ENCODE data around the gene AIG1.

GRCh38 chr6:140388879-140389303, 1014.4 kb upstream of the CITED2 start:
- RRBS: no CpG with 5 or more reads among the region's 3 CpGs

GRCh38 chr6:140460171-140460776, 1085.8 kb upstream of the CITED2 start:
- RRBS: no CpG with 5 or more reads among the region's 3 CpGs

GRCh38 chr6:140883775-140884306, 1248.9 kb upstream of the GJE1 start:
- RRBS: no CpG with 5 or more reads among the region's 2 CpGs

DNA sequence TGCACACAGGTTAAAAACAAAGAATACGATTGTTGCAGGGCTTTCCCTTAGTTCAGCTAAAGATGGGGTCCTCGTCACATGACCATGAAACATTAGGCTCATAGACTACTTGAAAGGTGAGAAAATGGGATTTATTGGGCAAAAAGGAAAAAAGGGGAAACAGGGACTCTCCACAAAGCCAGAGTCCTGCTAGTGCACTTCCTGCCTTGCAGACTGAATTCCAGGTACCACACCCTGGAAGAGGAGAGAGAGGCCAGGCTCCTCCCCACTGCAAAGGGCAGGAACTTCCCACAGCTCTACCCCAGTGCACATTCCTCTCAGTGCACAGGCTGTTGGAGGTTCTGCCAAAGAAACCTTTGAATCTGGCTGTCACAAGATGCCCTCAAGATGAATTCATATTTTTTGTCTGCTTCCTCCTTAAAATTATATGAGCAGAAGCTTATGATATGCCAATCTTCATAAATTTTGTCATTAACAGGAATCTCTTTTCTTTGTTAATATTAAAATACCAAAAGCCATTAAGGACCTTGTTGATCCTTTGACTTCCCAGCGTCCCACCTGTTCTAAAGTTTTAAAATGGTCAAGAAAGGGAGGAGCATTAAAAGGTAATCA, 920.4 kb upstream of the GJE1 start:
- RRBS: no CpG with 5 or more reads among the region's 3 CpGs

DNA sequence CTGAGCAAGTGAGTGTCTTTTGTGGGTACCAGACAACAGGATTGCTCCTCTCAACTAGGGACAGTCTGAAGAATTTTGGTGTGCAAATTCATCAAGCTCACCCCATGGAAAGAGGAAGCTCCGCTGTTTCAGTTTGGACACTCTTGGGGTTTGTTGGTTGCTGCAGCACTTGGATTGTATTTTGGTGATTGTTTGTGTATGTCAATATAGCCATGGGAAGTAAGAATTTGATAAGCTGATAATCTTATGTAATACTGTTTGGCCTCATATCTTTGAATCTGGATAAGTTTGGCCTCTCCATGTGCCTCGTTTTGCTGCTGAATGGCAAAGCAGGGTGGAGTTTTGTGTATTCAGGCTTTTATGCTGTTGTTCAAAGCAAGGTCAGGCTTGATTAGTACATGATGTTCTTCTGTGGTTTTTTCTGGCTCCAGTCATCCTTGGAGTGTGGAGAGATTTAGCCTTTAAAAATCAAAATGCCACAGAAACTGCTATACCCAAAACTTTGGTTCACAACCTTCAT, 729.0 kb upstream of the GJE1 start:
- RRBS: no CpG with 5 or more reads among the region's 2 CpGs

DNA sequence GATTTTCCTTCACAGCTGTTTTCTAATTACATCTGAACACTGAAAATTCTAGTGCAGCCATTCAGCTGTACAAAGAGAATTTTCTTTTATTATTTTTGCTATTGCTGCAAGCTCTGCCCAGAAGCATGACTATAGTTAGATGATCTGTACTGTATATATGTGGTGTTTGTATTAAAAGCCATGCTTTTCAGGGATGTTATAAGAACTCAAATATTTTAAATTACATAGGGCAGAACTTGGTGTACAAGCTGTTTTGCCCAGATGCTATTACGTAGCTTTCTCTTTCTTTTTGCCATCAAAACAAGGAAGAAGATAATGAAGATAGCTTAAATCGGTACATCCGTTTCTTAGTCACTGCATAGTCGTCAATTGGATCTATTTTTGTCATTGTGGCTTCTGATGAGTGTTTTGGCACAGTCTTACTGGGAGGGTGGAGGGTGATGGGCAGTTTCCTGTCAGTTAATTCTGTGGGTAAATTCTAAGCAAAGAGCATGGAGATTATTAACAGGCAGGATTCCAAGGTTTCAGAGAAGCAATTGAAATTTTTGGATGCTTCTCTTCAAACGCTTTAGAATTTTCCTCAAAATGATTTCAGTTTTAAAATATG, 649.2 kb upstream of the GJE1 start:
- RRBS: no CpG with 5 or more reads among the region's 5 CpGs

DNA sequence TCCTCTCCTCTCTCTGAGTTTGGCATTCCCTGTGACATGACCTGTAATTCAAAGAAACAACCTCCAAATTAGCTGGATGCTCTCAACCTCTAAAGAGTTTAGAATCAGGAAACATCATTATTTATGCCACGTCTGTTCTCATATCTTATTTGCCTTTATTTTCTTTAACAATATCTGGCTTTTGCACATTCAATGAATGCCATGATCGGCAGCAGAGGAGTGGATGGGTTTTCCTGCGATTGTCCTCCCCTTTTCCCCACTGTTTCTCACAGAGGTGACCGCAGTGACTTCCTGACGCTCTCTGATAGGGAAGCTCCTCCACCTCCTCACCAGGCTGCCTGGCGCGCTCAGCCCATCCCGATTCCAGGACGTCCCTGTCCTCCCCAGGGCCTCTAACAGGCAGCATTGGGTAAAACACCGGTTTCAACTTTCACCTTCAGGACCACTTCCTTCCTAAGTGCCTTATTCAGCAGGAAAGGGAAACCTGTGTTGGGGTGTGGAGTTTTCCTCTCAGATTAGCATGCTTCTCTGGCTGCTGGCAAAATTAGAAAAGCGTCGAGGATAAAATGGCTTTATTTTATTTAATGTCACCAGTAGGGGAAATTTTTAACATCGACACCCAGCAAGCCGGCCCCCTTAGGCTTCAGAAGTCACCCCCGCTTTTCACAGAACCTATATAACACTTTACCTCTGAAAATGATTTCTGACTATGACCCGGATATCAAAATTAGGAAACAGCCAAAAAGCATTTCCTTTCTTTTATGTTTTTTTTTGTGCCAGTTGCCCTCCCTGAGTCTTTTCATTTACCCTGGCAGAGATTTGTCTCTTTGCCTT, 570.5 kb upstream of the GJE1 start:
- RRBS: 2% methylated on average over 3 of the region's 16 CpGs

- RRBS: no CpG with 5 or more reads among the region's 3 CpGs
These were observed 37.3 kb downstream of the VTA1 start for GRCh38 chr6:142184338-142184874.

GRCh38 chr6:142259213-142259979, 42.4 kb upstream of the ADGRG6 start:
- RRBS: no CpG with 5 or more reads among the region's 3 CpGs

DNA sequence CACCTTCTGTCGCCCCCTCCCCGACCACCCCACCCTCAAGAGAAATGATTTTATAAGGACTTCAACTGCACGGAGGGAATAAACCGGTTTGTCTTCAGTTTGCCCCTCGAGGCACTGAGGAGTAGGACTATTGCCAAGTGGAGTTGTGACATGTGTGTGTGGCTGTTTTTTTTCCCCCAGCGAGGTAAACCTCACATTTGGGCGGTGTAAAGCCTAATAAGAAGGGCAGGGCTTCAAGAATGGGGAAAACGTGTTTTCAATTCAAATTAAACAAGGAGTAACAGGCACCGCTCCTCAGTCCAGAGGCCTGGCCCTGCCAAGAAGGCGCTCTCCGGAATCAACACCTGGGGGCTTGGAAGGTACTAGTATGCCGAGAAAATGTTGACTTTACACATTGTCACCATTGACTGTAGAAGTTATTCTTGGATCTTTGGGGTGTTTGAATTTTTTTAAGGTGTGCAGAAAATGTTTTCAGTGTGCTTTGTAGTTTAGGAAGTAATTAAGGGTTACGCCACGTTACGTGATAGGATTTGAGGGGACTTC, 645 bp downstream of the ADGRG6 start:
- RRBS: no CpG with 5 or more reads among the region's 15 CpGs

GRCh38 chr6:142376096-142376674, 74.4 kb downstream of the ADGRG6 start:
- RRBS: no CpG with 5 or more reads among the region's 3 CpGs

DNA sequence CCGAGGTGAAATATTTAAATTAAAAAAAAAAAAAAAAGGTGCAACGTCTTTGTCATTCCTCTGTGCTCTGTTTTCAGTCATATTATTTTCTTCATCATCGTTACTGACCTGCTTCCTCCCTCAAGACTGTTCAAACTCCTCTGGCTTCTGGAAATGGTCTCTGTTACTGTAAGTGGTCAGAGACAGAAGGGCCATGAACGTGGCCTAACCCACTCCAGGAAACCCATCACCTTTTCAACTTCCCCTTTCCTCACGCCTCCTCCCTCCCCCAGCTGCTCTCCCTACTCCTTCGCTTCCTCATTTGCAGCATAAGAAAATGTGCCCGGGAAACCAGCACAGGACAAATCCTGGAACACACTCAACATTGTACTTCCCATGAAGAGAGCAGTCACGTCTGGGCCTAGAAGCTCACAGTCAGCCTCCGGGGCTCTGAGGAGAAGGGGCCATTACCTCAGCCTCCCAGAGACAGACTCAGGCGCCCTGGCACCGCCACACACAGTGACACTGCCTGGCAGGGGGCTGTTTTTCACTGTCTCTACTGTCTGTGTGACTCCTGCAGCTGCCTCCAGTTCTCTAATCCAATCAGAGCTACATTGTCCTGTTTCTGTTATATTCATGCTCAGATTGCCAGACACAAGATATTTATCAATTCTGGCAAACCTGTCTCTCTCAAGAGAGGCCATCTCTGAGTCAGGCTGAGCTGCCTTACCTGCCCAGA, 242.4 kb downstream of the HIVEP2 start:
- RRBS: 32% methylated on average over 3 of the region's 11 CpGs

DNA sequence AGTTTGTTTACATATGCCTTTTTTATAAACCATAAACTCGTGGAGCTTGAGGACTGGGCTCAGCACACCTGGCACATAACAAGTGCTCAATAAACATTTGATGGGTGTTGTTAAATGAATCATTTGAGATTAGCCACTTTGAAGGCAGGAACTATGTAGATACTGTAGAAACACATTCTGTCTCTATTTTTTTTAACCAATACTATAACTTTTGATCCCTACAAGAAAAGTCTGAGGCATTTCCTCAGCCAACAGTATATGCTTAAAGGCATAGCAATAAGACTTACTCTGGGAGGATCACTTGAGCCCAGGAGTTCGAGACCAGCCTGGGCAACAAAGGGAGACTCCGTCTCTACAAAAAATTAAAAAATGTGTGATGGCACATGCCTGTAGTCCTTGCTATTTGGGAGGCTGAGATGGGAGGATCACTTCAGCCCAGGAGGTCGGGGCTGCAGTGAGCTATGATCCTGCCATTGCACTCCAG, 86.0 kb downstream of the HIVEP2 start:
- RRBS: no CpG with 5 or more reads among the region's 4 CpGs

GRCh38 chr6:142871858-142872441, 73.0 kb downstream of the HIVEP2 start:
- RRBS: no CpG with 5 or more reads among the region's 6 CpGs

GRCh38 chr6:142928232-142928684, 16.7 kb downstream of the HIVEP2 start:
- RRBS: no CpG with 5 or more reads among the region's 2 CpGs

DNA sequence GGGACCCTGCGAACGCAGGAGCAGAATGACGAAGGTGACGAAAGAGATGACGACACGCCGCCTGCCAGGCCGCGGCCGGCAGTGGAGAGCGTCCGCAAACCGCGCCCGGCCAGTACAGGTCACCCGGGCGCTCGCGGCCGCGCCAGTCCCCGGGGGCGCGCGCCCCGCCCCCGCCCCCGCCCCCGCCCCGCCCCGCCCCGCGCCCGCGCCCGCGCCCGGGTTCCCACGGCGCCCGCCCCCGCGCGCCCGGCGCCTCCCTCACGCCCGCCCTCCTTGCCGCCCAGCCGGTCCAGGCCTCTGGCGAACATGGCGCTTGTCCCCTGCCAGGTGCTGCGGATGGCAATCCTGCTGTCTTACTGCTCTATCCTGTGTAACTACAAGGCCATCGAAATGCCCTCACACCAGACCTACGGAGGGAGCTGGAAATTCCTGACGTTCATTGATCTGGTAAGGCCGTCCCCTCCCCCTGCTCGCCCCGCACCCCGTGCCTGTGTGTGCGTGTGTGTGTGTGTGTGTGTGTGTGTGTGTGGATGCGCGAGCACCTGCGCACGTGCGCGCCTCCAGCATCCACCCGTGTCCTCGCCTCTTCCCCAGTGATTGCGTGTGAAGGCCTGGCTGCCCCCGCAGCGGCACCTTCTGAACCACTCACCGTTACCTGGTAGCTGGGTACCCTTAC, at the start of gene AIG1:
TSS of gene AIG1 (plus strand) at position 270 of the 676 bp plus-strand sequence.
- RRBS: 2% methylated on average over 23 of the region's 73 CpGs

DNA sequence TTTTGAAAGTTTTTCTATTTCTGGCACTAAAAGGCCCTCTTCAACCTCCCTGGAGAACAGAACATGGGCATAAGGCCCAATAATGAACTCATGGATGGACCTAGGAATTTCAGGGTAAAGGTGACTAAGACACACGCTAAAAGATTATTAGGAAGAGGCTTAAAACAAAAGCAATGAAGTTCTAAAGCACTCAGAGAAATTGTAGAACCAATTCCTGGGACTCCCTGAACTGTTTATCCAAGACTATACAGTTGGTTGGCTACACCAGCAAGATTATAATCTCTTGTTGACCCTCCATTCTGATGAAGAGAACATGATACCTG, 1.1 kb downstream of the AIG1 start:
- RRBS: no CpG with 5 or more reads among the region's 1 CpG

- RRBS: no CpG with 5 or more reads among the region's 3 CpGs
These were observed 37.4 kb downstream of the AIG1 start for GRCh38 chr6:143097924-143098564.

DNA sequence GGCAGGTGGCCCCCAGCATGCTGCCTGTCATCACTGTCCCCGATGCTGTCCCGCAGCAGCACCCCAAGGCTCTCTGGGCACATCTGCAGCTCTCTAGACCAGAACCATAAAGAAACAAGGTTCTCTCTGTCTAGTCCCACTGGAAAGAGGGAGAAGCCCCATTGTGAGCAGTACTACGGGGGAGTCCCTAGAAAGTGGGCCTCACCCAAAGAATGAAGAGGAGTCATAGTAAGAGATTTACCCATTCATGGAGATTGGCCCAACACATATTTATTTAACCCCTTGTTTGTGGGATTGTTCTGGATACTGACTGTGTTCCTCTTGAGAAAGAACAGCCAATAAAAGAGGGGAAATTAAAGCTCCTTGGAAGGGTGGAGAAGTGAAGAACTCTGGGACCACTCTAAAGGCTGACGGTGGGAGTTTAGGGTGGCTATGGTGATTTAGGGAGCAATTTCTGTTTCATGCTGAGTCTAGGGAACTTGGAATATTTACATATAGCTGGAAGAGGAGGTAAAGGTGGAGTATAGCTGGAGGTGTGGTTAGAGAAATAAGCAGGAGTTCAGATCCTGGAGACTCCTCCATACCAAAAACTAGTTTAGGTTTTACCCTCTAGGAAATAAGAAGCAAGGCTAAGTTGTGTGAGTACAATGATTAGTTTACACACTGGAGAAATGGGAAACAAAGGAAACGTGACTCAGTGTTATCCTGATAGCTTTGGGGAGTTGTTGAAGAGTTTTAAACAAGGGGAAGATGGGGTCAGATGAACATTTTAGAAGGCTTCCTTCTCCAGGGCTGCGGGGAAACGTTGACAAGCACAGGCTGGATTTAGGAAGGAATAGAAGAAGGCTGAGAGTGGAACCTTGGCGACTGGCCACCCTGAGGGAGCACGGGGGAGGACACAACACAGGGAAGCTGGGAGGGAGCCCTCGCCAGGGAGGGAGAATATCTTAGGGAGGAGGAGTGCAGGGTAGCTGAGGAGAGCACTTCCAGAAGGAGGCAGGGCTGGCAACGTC, 134.4 kb downstream of the AIG1 start:
- RRBS: no CpG with 5 or more reads among the region's 11 CpGs